NB4 (cell line): ENCODE measurements around the gene ANKRD10.

DNA sequence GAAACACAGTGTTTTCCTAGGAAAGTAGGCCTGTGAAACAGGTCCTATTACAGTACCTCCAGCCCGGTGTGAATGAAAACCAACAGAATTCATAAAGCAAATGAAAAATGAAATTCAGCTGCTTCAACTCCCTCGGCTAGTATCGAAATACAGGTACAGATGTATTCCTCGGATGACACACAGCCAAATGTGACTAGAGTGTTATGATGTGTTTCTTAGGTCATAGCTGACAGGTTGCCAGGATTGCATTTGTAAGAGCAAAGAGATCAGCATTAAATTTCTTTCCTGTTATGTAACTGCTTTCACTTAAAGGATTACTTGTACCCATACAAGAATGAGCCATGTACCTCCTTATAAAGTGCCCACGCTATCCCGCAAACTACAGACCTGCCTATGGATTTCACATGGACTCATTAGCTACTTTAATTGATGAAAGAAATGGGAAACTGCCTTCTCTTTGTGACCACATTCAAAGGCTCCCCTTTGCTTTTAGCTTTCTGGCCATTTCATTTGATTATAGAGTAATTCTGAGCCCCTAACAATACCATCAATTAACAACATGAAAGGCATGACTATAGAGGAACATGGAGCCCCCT lies 152.2 kb upstream of the IRS2 start:
- RRBS = no CpG with 5 or more reads among the region's 6 CpGs

GRCh38 chr13:110045777-110046484 lies 259.5 kb upstream of the IRS2 start:
- RRBS = no CpG with 5 or more reads among the region's 6 CpGs

DNA sequence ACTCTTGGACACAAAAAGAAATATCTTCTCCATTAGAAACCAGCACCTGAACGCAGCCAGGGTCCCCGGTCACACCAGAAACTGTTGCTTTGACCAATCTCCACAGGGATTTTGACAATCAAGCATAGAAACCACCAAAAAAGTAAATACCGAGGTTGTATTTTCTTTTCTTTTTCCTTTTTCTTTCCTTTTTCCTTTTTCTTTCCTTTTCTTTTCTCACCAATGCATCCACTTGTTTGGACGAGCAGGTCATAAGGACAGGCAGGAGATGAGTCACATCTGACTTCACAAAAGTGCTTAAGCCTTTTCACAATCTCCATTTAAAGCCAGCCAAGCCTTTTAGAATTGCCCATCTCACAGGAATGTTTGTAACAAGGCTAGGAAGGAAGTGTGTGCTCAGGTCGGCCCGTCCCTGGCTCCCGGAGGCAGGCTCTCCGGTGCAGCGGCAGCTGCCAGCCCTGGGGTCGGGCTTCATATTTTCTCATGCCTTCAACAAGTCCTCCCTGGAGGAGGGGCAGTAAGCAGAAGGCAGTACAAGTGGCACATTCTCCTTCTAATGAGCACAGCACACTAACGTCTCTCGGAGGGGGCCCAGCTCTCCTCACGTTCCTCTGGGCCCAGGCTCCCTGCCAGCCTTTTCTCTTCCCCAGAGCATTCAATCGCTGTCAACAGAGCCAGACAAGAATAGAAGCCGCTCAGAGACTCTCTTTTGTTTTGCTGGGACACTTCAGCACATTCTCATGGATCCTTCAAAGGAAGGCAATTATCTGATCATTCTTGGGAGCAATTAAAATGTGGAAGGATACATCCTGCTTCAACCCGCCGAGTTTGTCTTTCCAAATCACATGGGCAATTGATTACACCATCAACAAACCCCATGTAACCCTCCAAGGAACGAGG lies 180.5 kb downstream of the COL4A1 start:
- RRBS = no CpG with 5 or more reads among the region's 18 CpGs

- RRBS = no CpG with 5 or more reads among the region's 6 CpGs
Measured at GRCh38 chr13:110254115-110254561, 52.8 kb downstream of the COL4A1 start.

DNA sequence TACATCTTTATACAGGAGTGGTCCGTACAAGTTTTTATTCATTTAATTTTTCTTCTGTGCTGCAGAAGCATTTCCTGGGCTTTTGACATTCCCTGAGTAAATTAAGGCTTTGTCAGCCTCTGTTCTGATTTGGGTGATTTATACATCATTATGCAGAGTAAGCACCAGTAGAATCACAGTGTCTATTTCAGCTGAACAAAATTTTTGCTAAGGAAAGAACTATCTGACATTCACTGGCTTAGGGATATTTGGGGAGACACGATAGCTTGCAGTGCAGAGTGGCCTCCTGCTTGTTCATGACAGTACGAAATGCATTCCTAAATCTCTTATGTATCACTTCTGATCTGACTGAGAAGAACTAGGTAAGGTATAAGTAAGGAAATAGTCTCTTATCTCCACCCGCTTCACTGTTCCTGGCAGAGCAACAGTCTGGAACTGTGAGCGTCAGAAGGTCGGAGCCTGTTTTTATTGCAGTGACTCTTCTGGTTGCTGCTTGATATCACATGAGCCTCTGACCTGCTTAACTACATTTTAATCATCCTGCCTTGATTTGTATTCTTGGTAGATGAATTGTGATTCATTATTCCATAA lies 68.9 kb downstream of the COL4A2 start:
- RRBS = no CpG with 5 or more reads among the region's 6 CpGs

DNA sequence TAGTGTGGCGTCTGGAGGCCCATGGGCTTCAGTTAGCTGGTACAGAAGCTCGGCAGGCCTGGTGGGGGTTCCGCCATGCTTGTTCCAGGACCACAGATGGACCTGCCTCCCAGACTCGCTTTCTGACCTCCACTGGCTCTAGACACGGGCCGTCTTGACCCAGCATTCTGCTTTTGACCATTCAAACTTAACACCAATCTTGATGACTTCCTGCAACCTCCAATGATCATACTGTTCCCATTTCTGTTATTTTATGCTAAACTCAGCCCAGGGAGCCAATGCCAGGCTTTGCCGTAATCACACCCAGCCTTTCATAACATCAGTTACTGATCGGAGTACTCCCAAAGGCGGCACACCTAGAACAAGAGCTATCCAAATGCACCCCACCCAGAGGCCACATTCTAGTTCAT lies 120.3 kb downstream of the RAB20 start:
- RRBS = no CpG with 5 or more reads among the region's 9 CpGs

DNA sequence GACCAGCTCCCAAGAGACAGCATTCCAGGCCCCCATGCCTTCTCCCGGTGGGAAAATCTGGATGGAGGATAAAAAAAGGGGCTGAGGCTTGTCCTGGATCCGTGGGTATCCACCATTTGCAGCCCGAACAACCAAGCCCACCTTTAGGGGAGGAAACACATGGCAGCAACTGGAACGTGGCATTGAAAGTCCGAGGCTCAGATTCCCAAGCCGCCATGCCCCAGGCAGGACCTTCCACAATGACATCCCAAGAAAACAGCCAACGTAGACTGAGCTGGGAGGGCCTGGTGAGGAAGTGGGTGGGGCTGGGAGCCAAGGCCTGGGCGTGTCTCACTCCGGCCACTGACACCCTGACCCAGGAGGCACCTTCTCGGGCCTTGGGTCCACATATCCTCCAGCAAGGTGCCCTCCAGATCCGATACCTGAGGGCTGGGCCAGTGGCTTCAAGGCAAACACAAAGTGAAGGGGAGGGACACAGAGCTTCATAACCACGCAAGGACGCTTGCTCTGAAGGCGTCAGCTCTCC lies 43.0 kb downstream of the RAB20 start:
- RRBS = no CpG with 5 or more reads among the region's 14 CpGs

DNA sequence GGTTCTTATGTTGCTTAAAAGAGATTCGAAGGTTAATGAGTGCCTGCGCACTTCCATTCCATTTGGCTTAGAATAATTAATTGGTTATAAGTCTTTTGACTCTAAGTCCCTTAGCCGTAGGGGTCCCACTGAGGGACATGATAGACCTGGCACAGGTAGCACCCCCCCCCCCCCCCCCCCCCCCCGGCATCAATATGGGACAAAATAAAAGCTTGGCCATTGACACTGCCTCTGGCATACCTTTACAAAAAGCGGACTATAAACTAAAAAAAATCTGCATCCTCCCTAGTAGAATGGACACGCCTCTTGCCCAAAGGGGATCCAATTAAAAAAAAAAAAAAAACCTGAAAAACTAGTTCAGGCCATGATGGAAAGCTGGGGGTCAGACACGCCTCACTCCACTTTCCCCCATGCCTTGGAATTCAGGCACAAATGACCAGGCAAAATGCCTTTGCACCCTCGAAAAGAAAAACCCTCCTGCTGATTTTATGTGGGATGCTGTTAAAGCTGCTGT lies 5.4 kb upstream of the NAXD start:
- RRBS = no CpG with 5 or more reads among the region's 8 CpGs

GRCh38 chr13:110625578-110626357 lies 10.4 kb downstream of the NAXD start:
- RRBS = 93% methylated on average over 1 of the region's 24 CpGs

GRCh38 chr13:110628721-110629317 lies 13.5 kb downstream of the NAXD start:
- RRBS = no CpG with 5 or more reads among the region's 22 CpGs

GRCh38 chr13:110914064-110915082 lies at the start of gene ANKRD10:
ANKRD10 (minus strand) TSS chr13:110915069.
- RRBS = 1% methylated on average over 63 of the region's 137 CpGs

- RRBS = 59% methylated on average over 17 of the region's 46 CpGs
Measured at GRCh38 chr13:111114142-111114895, 791 bp upstream of the ARHGEF7 start.

DNA sequence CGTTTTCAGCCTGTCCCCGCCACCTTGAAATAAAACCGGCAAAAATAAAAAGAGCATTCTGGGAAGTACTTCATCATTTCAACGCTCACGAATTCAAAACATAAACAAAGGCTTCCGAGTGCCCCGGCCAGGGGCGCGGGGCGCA lies 342 bp upstream of the ARHGEF7 start:
- RRBS = 25% methylated on average over 5 of the region's 10 CpGs

GRCh38 chr13:111281631-111282239 lies 38.7 kb upstream of the TEX29 start:
- RRBS = no CpG with 5 or more reads among the region's 9 CpGs

DNA sequence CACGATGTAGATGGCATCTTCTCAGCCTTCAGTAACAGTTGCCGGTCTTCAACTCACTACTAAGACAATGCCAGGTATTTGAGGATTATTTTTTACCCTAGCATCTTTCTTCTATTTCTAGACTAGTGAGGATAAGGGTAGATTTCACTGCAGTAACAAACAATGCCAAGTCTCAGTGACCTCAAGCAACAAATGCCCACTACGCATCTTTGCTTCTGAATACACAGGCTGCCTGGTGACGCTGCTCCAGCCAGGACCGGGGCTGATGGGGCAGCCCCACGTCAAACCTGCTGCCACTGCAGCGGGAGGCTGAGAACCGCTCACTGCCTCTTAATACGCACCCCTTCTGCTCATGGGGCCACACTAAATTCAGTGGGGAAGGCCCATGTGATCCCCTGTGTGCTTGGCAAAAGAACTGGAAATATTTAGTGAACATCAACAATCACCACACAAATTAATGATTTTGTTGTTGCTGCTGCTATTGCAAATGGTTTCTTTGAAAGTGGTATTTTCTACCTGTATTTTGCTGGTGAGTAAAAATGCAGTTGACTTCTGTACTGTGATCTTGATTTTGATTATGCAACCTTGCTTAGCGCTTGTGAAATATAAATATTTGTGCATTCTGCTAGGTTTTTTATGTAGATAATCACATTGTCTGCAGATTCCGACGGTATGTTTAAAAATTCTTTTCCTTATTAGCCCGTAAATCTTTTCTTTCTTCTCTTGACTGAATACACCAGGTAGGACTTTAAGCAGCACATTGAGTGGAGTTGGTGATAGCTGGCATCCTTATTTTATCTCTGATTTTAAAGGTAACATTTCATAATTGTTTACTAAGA lies 139.5 kb upstream of the SPACA7 start:
- RRBS = no CpG with 5 or more reads among the region's 13 CpGs

DNA sequence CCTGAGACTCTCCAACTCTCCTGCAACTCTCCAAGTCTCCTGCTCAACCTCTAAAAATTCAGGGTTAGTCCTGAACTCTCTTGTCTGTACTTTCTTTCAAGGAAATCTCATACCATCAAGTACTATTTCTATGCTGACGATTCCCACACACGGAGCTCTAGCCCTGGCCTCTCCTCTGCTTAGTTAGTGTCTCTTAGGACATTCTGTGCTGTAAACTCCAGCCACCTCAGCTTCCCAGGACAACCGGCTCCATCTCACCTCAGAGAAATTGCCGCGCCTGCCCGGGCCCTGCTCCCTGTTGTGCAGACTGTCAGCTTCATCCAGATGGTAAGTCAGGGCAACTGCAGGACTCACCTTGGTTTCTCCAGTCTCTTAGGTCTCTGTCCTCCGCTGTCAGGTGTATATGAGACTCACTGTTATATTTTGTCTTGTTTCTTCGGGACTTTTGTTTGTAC lies 98.7 kb downstream of the SPACA7 start:
- RRBS = 67% methylated on average over 2 of the region's 8 CpGs

GRCh38 chr13:112545490-112546013 lies 42.4 kb downstream of the TUBGCP3 start:
- RRBS = no CpG with 5 or more reads among the region's 12 CpGs

GRCh38 chr13:112564871-112565261 lies 23.1 kb downstream of the TUBGCP3 start:
- RRBS = no CpG with 5 or more reads among the region's 2 CpGs

GRCh38 chr13:112740539-112741169 lies 50.8 kb downstream of the ATP11A start:
- RRBS = no CpG with 5 or more reads among the region's 18 CpGs

- RRBS = no CpG with 5 or more reads among the region's 10 CpGs
Measured at GRCh38 chr13:112814762-112815369, 125.0 kb downstream of the ATP11A start.